Trachea (tissue), 1 donor: ENCODE measurements around the gene RBMS1.

GRCh38 chr2:160367106-160367564 is 126.5 kb downstream of the RBMS1 start:
- PRO-cap, result no peak

DNA sequence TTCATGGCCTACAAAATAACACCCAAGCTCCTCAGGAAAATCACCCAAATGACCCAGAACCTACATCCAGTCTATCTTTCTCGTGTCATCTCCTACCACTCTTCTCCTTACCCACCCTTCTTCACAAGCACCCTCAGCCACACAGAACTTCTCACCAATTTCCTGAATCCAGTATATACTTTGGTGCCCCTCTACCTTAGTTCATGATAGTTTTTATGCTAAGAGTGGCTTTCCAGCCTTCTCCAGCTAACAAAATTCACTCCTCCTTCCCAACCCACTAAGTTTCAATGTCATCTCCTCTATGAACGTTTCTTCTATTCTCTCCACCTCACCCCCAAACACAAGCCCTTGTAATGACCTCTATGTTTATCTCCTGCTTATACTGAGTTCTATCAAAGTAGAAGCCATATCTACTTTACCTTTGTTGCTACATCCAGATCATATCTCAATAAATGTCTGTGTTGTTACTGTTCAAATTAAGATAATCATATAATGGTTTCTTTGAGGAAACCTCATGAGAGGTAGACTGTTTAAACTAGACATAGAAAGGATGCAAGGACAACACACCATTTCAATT is 39.8 kb downstream of the RBMS1 start:
- PRO-cap, result no peak

- PRO-cap, result no peak
These were observed 10.8 kb downstream of the RBMS1 start for GRCh38 chr2:160482640-160483287.

DNA sequence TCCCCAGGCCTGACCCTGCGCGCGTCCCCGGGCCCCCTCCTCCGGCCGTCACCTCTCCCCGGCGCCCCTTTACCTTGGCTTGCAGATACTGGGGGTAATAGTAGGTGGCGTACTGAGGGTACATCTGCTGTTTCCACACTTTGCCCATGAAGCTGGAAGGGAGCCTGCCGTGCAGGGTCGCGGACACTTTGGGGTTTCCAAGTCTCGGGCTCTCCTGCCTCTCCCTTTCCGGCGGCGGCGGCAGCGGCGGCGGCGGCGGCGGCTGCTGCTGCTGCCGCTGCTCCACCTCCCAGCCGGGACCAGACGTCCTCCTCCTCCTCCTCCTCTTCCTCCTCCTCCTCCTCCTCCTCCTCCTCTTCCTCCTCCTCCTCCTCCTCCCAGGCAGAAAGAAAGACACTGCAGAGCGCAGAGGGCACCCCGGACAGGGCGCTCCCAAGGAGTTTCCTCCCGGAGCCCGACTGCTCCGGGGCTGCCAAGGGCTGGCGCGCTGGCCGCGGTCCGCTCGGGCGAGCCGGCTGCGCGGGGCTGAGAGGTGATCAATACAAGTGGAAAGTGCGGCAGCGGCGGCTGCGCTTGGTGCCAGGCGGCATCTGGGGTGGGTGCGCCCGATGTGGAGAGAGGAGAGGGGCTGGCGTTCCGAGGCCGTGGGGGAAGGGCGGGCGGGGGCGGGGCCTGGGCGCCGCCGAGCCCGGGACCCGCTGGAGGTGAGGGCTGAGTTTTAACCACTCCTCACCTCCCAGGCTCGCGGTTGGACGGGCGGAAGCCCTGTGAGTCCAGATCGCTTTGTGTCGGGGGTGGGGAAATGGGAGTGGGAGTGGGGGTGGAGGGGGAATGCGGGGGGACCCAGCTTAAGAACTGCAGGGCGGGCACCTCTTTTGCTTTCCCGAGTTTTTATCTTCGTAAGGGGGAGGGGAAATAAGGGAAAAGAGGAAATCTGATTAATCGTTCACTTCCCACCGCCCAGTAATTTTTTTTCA is at the start of gene RBMS1:
Gene RBMS1, minus strand, starts transcription at position 592 of the 977 bp plus-strand sequence.
- PRO-cap, result bidirectional peak, plus-strand start at position 384 of the sequence, minus-strand start at position 301 of the sequence; bidirectional peak, plus-strand start at position 739 of the sequence, minus-strand start at position 592 of the sequence; unidirectional peak, minus-strand start at position 893 of the sequence

DNA sequence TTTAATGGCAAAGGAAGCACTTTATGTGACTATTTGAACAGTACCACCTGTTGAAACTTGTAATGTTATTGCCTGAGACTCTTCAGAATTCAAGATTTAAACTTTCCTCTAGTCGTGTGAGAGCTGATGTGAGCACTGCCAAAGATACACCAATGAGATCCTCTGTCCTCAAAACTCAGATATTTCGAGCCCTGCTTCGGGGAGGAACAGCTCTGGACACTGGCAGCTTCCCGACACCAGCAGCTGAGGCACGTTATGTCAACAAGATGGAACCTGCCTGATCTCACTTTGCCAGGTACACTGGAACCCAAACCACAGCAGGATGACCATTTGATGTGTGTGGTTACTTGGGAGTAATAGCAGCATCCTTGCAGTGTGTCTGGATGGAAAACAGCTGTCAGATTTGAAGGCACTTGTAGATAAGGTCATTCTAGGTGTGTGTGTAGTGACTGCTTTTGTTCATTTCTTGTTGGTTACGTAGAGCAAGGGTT is 319.9 kb upstream of the RBMS1 start:
- PRO-cap, result no peak

- PRO-cap, result no peak
These were observed 20.7 kb upstream of the TANK start for GRCh38 chr2:161139448-161139994.

DNA sequence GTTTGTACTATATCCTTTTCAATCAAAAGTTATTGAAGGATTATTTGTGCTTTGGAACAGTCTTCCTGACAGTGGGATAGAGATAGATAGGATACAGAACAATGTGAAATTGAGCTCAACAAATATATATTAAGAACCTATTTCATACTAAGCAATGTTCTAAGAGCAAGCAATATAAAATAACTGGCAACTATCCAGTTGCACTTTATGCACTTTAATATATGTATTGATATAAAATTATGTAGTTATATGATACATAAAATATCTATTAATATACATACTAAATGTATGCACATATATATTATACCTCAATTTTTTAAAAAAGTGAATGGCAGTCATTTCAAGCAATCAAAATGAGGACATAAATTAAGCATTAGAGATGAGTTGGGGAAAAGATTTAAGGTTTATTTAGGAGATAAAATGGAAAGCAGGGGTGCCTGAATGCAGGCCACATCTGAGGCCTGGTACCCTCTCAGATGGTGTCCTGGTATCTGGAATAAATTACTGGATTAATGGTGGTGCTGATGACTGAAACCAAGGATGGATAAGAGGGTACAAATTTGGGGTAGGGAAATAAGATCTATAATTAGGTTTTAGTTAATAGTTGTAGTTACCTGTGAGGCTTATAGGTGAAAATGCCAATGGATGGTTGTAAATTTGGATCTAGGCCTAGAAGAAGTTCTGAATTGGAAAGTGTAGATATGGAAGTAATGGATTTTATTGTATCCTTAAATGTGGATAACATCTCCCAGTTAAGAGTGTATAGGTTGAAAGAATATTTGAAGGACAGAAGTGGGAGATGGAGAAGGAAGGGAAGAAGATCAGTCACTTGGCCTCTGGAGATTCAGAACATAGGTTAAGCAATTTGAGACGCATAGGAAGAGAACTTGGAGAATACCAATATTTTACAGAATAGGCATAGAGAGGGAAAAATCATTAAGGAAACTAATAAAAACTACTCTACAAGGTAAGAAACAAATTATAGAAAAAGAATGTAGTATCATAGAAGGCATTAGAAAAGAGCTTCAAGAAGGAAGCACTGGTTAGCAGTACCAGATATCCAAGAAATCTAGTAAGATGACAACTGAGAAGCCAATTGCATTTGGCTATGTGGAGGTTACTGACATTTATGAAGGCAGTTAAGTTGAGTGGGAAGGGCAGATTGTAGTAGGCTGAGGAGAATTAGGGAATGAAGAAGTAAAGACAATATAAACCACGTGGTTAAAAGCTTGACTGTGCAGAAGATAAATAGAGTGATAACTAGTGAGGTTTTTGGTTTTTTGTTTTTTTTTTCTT is 24.4 kb downstream of the TANK start:
- PRO-cap, result no peak

GRCh38 chr2:162013415-162014133 is 60.4 kb downstream of the DPP4 start:
- PRO-cap, result no peak

GRCh38 chr2:162050351-162050735 is 23.7 kb downstream of the DPP4 start:
- PRO-cap, result no peak

DNA sequence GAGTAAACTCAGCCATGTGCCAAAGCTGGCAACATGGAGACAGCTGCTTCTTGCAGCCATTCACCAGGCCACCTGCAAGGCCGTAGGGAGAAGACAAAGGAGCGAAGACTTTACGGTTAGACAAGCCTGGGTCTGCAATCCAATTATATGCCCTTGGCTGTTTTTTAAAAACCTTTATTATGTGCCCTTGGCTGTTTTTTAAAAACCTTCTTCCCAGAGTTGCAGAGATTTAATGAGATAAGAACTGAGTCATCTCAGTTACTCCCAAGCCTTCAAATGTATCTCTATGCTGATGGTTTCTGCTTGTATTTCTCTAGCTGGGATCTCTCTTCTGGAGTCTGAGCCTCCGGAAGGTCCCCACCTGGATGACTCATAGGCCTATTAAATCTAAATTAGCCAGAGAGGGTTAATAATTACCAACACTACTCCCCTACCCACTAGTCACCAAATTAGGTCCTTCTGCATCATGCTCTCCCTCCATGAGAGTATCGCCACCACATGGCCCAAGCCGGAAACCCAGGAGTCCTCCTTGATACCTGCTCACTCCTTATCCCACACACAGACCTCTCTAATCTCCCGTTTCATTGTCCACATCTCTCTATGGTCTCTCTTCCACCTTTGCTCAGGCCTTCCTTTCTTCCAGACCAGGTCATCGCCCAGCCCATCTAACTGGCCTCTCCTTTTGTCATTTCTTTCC is 17.5 kb upstream of the DPP4 start:
- PRO-cap, result no peak

- PRO-cap, result no peak
These were observed 10.4 kb upstream of the IFIH1 start for GRCh38 chr2:162328849-162329250.

GRCh38 chr2:162839316-162839898 is 840 bp upstream of the KCNH7 start:
- PRO-cap, result no peak

DNA sequence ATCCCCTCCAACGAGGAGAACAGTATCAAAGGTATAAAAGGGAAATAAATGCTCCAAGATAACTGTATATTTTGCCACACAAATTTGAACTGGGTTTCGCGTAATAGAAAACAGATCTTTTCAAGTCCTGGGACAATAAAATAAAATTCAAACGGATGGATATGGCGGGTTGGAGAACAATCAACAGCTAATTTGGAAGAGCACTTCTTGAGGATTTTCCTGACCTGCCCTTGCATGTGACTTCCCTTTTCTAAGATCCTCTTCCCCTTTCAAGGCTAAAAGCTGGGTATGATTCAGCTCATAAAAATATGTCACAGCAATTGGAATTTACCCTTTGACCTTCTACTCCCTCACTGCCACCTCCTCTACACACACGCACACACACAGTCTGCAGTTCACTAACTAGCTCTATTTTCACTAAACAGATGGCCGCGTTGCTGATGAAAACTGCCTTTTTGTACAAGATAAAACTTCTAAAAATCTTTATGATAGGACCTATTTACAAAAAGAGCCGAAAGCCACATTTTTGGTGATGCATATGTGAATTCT is 386.9 kb downstream of the FIGN start:
- PRO-cap, result no peak

GRCh38 chr2:164009838-164010605 is 274.2 kb upstream of the FIGN start:
- PRO-cap, result no peak

DNA sequence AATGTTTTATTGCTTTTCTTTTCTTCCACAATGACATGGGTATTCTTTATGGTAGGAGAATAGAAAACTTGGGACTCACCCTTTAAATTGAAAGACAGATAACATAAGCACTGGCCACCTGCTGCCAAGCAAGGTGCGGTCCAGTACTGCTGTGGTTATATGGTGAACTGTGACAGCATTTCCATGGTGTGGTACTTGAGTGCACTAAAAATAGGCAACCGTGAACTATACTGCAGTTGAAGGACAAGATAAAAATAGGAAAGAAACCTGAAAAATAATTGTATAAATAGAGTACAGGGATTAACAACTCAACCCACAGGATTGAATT is 54.4 kb upstream of the GRB14 start:
- PRO-cap, result no peak

DNA sequence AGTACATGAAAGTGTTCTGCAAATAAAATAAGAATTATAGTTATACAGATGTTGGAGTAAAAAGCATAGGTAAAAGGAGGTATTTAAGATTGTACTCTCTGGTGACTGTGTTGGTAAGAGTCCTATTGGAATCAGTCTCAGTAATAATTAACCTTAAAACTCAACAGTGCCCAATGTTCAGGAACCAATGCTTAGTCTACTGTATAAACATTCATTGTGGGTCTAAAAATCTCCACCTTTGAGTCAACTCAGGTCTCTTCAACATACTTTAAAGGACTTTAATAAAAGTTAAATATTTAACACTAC is 90.0 kb upstream of the GRB14 start:
- PRO-cap, result no peak

GRCh38 chr2:164714454-164714814 is 93.2 kb upstream of the GRB14 start:
- PRO-cap, result no peak

DNA sequence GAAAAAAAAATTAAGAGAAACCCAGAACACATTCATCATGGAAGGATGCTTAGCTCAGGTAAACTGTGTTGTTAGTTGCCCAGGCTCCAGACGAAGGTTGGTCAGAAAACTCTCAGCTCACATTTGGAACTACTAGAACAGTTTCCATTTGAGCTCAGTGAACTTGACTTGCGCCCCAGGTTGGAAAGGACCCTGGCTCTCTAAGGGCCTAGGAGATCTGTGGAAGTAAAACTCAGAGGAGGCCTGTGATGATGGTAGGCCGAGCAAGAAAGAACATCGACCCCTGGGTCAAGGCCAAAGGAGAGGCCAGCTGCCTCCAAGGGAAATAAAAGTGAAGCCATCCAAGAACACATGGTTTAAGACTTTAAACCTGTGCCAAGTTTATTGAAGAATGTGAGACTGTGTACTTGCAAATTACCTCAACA is 40.5 kb upstream of the COBLL1 start:
- PRO-cap, result no peak

DNA sequence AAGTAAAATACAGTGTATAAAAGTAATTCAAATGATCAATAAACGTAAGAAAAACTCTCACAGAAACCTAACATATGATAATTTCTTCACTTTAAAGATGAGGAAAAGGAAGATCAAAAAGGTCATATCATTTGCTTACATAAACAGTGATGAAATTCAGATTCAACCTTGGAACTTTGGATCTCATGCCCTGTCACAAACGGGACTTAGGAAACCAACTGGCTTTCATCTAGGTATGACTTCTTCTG is 45.7 kb upstream of the COBLL1 start:
- PRO-cap, result no peak

DNA sequence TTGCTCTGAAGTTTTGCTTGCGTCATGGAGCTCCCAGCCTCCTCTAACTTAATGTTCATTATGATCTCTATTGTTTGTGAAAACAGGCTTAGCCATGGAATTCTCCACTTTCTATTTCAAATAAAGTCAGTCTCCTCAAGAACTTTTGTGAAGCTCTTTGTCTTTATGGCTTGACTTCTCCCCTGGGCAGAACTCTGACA is 119.8 kb downstream of the SCN3A start:
- PRO-cap, result no peak